Duodenum (tissue), 1 donor: Measurements from ENCODE around the gene ADAMTS1.

- PRO-cap, result no peak
Measured at GRCh38 chr21:25907483-25907949, 172.7 kb downstream of the GABPA start.

- PRO-cap, result no peak
Measured at GRCh38 chr21:25983617-25984357, 186.8 kb downstream of the APP start.

GRCh38 chr21:26070948-26071607, 99.5 kb downstream of the APP start:
- PRO-cap, result no peak

DNA sequence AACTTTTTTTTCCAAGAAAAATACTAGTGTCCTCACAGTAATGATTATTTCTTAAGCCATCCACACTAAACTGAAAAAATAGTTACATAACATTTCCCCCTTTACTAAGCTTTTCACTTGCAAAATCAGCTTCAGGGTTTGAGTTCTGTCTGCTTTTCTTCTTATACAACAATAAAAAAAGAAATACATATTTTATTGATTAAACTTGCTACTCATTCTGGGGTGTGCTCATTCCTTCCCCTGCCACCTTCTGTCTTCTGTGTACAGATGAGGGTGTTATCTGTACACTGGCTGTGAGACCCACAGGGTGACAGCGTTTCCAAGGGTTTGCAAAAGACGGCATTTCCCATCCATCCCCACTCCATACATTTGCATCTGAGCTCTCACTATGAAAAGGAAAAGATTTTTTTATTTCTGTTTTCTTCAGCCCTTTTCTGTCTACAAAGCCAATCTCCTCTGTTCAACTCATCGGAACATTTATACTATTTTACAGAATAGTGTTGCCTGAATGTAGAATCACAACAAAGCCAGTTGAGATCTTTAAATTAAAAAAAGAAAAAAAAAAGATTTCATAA, 4.4 kb downstream of the APP start:
- PRO-cap, result no peak

DNA sequence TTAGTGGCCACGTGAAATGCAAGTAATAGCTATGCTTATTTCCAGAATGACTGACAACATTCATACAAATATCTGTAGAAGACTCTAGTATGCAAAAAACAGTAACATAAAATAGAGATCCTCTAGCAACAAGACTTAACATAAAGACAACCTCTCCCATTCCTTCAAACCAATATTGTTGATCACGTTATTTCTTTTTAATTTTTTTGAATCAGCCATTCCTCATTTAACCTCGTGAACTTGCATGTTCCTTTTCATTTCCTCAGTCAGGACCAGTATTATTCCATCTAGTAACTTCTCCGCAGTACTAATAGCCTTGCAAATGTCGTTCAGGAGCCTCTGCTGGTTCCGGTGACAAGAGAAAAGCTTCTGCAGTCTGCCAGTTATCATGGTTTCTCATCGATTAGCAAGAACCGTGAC, 3.1 kb downstream of the APP start:
- PRO-cap, result no peak

- PRO-cap, result bidirectional peak, plus-strand start at chr21:26169785, minus-strand start at chr21:26169707; bidirectional peak, plus-strand start at chr21:26170149, minus-strand start at chr21:26170107
Measured at GRCh38 chr21:26169341-26170441, 879 bp downstream of the APP start.

DNA sequence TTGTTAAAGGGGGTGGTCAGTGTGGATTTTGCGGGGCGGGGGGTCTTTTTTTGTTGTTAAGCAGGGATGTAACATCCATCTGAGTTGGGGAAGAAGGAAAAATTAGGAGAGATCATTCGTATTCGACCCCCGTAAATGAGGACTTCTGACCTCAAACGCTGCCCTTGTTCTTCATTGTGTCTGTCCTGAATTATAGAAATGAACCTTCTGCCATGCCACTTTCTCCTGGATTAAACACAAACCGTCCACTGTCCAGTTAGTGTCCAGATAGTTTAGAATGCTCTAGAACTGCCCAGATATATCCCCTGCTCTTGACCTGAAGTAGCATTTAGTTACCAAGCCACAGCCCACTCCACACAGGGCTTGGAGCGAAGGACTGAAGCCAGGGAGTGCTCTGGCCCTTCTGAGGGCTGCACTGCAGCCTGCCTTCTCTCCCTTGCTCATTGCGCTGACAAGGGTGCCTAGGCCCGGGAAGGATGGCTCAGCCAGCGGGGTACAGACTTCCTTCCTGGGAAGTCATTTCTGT, 985 bp upstream of the APP start:
- PRO-cap, result no peak

GRCh38 chr21:26784721-26785655, 60.2 kb downstream of the ADAMTS1 start:
- PRO-cap, result no peak

- PRO-cap, result no peak
Measured at GRCh38 chr21:26834937-26835353, 10.3 kb downstream of the ADAMTS1 start.

GRCh38 chr21:26845234-26845437, at the start of gene ADAMTS1:
TSS of gene ADAMTS1 (minus strand) at chr21:26845409.
- PRO-cap, result bidirectional peak, plus-strand start at chr21:26845604, minus-strand start at chr21:26845409

DNA sequence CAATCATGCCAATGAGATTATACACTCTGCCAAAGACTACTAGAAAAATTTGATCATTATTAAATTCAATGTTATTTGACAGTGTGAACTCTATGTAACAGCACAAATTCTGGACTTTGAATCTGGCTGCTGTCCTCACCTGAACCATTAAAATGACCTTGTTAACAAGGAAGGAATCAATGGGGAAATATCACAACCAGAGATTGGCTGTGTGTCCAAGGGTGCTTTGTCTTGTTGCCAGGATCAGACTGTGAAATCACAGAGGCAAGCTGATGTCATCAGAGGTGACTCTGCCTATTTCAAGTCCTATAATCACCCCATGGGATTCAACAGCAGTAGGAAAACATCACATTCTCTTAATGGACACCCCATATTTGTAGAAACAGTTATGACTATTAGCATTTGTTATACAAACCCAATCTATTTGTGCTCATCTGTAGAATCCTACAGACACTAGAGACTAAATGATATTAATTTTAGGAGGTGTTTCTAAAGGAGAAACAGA, 46.8 kb downstream of the ADAMTS5 start:
- PRO-cap, result no peak

- PRO-cap, result bidirectional peak, plus-strand start at chr21:26966511, minus-strand start at chr21:26966430
Measured at GRCh38 chr21:26965845-26966648, 841 bp downstream of the ADAMTS5 start.

DNA sequence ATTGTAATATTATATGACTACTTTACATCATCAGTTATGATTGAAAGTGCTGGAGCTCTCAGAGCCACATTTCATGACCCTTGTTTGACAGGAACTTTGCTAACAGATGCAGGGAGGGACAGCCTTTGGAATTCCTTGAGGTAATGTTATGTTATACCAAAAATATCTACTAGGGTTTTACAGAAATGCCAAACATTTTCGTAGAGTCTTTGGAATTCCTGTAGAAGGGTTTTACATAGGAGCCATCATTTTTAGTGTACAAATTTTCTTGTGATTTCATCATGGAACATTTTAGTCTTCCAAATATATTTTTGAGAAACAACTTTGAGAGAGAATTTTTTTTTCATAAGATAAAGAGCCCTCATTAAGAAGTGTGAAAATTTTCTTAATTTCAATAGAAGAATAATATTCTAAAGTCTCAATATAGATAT, 57.5 kb upstream of the ADAMTS5 start:
- PRO-cap, result no peak

DNA sequence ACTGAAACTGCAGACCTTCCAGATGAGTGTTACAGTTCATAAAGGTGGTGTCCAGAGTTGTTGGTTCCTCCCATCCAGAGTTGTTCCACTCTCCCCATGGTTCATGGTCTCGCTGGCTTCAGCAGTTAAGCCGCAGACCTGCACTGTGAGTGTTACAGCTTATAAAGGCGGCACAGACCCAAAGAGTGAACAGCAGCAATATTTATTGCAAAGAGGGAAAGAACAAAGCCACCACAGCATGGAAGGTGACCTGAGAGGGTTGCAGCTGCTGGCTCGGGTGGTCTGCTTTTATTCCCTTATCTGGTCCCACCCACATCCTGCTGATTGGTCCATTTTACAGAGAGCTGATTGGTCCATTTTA, 917.8 kb upstream of the ADAMTS5 start:
- PRO-cap, result no peak

GRCh38 chr21:28142794-28143033, 742.5 kb downstream of the N6AMT1 start:
- PRO-cap, result no peak

- PRO-cap, result no peak
Measured at GRCh38 chr21:28257271-28257771, 627.8 kb downstream of the N6AMT1 start.

DNA sequence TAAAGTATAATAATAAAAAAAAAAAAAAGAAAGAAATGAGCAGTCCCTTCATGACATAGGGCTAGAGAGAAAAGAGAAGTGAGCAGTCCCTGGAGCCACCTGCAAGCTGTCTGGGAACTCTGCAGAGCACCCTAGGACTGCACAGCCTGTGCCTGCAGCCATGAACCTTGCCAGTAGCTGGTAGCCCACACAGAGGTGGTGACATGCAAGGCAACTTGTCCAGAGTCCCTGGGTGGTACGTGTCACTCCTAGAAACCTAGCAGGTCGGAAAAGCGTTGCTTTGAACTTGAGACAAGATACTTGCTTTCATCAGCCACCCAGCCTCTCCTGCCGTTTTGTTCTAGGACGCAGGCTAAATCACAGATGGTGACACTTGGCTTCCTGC, 153.4 kb downstream of the N6AMT1 start:
- PRO-cap, result no peak

DNA sequence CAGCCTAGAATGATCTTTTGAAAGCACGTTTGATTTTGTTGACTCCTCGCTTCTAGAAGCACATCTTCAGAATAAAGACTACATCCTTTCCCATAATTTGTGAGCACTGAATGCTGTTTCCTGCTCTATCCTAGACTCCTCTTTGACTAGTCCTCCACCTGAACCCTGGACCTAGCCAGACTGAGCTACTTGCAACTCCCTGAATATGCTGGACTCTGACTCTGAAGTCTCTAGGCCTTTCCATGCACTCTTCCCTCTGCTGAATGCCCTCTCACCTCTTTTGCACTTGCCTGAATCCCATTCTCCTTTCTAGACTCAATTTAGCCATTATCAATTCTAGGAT, 19.7 kb downstream of the N6AMT1 start:
- PRO-cap, result no peak

DNA sequence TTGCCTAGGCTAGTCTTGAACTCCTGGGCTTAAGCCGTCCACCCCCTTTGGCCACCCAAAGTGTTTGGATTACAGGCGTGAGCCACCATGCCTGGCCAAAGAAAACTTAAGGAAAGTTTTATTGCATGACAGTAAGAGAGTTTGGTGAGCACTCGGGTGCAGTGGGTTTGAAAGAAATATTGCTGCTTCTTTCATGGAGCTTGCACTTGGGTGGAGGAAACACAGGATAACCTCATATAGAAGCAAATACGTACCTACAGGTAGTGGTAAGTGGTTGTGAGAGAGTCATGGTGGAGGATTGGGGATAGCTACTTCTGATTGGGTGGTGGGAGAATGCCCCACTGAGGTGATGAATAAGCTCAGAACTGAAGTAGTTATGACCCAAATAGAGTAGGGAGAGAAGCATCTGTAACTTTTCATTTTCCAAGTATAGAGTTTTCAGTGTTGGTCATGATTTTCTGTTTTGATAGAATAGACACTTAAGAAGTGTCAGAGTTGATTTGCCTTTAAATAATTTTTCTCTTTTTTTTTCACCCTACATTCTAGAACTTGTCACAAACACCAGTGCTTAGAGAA, 13.4 kb downstream of the USP16 start:
- PRO-cap, result no peak

- PRO-cap, result no peak
Measured at GRCh38 chr21:29145207-29146040, 15.0 kb downstream of the MAP3K7CL start.